ENCODE measurements around a stretch of chr12.

- PRO-cap = no peak
These were observed 201.2 kb downstream of the ITPR2 start for GRCh38 chr12:26631736-26632270.

GRCh38 chr12:26643783-26644432 is 189.1 kb downstream of the ITPR2 start:
- PRO-cap = no peak

- PRO-cap = bidirectional peak, plus-strand start at chr12:26833408, minus-strand start at chr12:26833074; bidirectional peak, plus-strand start at chr12:26833534, minus-strand start at chr12:26833614
These were observed 301 bp upstream of the ITPR2 start for GRCh38 chr12:26833274-26833716.

DNA sequence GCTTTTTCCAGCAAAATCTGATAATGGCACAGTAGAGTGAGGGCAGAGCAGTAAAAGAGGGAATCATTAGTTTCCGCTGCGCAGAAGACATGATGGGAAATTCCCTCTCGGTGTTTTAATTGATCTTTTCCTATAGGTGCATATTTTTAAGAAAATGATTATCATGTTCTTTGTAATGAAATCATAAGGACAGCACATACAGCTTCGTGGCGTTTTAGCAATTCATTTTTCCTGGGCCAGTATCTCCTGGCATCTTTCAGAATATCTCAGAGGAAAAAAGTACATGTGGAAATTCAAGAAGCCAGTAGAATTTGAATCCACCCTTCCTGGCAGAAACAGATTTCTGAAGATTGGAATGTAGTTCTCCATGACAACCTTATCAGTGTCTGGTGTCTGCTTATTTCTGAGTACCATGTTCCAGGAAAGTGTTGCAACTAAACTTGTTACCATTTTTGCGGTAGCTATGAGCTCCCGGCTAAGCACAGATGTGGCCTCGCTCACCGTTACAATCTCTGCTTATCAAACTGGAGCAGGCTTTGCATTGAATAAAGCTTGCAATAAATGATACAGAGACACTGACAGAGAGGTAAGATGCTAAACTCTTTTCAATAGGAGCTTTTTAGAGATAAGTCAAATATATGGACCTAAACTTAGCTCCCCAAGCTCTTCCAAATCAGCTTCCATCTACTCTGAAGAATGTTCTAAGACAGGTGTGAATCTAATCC is 12.9 kb upstream of the ITPR2 start:
- PRO-cap = no peak

DNA sequence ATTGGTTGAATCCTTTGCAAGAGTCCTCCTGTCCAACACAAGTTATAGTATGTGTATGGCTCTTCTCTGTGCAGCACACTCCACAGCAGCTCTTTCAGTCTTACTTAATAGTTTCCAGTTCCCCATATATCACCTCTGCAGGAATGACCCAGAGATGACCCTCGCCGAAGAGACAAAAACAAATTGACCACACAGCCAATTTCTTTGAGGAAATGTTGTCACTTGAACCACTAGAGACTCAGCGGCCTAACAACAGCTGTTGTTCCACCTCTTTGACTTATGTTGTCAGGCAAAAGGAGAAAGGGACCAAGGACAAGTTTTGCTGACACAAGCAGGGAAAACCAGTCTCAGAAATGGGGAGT is 41.5 kb upstream of the ITPR2 start:
- PRO-cap = no peak

DNA sequence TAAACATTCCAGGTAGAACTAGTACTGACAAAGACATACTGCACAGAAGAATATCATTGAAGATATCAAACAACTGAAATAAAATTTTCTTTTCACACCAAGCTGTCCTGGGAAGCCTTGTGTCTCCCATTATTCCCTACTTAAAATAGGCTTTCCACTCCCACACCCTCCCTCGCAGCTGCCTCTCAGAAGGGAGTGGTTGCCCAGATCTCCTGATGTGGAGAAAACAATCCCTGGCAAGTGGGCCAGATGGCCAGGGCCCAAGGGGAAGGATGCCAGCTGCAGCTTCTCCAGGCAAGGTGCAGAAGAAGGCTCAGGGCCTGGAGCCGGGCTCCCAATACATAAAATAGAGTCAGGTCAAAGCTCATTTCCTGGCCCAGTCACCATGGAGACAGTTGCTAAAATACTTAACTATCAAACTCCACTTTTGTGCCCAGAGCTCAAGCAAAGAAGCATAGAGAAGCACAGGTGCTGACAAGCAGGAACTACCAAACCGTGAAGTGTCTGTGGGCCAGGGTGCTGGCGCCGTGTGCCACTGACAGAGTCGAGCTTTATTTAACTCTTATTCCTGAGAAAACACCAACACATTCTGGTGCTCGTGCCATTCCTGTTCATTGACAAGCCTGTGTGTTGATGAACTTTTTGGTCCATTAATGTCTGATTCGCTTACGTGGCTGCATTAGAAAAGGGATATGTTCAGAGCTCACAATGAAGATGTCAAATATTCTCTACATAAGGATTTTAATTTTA is 45.7 kb upstream of the ITPR2 start:
- PRO-cap = no peak

- PRO-cap = no peak
These were observed 46.8 kb downstream of the BMAL2 start for GRCh38 chr12:27379041-27380283.

- PRO-cap = no peak
These were observed 32.5 kb downstream of the PPFIBP1 start for GRCh38 chr12:27556470-27556901.

- PRO-cap = no peak
These were observed 69.7 kb downstream of the PPFIBP1 start for GRCh38 chr12:27593545-27594238.

DNA sequence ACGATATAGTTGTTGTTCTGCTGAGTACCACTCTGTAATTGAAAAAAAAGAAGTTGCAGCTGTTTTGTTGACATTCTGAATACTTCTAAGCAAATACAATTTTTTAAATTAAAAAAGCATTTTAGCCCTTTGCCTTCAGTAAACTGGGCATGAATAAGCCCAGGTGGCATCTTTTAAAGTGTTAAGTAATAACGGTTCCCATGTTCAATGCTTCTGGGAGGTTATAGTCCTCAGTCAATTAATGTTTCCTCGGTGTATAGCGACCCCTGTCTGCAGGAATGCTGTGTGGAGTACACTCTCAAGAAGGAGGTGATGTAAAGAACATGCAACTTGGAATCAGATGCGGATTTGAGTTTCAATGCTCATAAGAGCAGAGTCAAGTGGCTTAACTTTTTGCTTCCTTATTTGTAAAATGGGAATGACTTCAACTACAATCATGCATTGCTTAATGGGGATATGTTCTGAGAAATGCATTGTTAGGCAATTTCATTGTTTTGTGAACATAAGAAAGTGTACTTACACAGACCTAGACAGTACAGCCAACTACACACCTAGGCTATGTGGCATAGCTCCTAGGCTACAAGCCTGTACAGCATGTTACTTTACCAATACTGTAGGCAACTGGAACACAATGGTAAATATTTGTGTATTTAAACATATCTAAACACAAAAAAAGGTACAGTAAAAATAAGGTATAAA is 6.9 kb upstream of the MRPS35 start:
- PRO-cap = no peak

GRCh38 chr12:27711228-27711874 is 719 bp downstream of the MRPS35 start:
- PRO-cap = bidirectional peak, plus-strand start at chr12:27711417, minus-strand start at chr12:27711302; bidirectional peak, plus-strand start at chr12:27711519, minus-strand start at chr12:27711517

DNA sequence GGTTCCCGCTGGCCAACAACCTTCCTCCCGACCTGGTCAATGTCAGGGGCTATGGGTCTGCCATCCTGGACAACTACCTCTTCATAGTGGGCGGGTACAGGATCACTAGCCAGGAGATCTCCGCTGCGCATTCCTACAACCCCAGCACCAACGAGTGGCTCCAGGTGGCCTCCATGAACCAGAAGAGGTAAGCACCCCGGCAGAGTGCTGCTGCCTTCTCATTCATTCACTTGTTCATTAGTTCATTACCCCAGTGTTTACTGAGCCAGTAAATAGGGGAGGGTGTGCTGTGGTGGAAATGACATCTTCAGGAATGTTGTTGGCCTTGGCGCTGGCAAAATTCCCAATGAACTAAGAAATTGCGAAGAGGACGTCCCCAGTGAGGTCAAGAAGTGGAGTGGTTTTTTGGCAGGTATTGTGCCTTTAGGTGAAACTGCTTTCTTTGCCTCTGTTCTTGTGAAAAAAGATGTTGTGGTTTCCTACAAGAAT is 1.0 kb upstream of the MANSC4 start:
- PRO-cap = bidirectional peak, plus-strand start at position 144 of the sequence, minus-strand start at position 88 of the sequence; unidirectional peak, minus-strand start at position 239 of the sequence

DNA sequence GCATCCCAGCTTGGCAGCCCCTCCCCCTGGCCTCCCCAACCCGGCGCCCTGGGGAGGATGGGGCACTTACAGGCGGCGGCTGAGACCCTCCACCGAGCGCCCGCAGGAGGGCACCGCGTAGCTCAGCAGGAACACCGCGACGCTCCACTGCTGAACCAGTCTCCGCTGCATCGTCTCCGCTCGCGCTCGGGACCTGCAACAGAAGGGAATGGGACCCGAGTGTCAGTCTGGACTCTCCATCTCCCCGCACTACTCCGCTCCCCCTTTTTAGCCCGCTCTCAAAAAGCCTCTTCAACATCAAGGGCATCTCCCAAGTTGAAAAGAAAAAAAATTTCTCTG is 3.2 kb downstream of the PTHLH start:
- PRO-cap = no peak

DNA sequence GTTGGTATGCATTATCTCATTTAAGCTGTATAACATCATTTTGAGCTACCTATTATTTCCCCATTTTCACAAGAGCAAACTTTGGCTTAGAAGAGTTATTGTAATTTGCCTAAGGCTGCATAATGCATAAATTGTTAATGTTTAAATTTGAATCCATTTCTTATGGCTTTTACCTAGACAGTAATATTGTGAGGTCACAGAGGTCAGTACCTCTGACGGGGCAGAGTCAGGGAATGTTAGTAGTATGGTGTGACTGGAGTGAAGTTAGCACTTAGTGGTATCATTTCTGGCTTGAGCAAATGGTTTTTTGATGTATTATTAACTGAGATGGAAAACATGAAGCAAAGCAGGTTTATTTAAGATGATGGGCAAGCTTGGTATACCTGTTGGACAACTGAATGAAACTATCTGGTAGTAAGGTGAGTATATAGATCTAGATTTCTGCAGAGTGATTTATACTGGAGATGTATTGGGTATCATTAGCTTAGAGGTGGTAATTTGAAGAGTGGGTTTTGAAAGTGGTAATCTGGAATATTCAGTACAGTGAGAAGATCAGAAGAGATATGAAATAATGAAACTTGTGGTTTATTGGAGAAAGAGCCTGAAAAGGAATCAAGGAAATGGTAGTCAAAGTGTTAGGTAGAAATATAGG is 112.3 kb downstream of the CCDC91 start:
- PRO-cap = no peak

- PRO-cap = no peak
These were observed 259.9 kb downstream of the CCDC91 start for GRCh38 chr12:28450082-28450638.

- PRO-cap = no peak
These were observed 384.5 kb downstream of the CCDC91 start for GRCh38 chr12:28574490-28575464.

- PRO-cap = no peak
These were observed 45.7 kb upstream of the FAR2 start for GRCh38 chr12:29103284-29103857.

- PRO-cap = no peak
These were observed 4.2 kb downstream of the FAR2 start for GRCh38 chr12:29153040-29153842.

- PRO-cap = no peak
These were observed 21.6 kb downstream of the FAR2 start for GRCh38 chr12:29170728-29171046.

DNA sequence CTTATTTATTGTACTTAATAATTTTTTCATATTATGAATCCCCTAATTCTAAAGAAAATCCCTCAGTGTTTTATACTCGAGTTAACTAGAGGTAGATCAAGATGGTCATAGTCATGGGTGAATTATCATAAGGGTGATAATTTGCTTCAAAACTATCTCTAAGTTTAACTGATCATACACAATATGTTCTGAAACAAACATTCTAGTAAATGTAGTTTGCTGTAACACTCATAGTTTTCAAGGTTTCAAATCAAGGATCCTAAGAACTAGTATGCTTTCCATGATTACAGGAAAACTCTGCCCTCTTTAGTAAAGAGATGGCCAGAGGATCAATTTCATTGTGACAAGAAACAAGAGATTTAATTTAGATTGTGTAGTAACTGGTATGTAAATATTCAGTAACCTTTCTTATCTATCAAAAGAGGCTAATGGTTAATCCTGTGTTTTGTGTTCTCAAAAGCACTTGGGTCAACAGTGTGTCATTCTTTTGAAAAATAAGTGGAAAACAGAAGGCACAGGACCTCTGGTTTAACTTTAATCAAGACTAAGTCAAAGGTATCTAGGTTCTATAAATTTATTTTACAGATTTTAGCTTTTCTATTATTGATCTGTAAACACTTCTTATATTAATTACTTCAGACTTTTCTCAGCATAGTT is 56.5 kb upstream of the ERGIC2 start:
- PRO-cap = no peak